Measurements from ENCODE around the gene ADGRF4.

DNA sequence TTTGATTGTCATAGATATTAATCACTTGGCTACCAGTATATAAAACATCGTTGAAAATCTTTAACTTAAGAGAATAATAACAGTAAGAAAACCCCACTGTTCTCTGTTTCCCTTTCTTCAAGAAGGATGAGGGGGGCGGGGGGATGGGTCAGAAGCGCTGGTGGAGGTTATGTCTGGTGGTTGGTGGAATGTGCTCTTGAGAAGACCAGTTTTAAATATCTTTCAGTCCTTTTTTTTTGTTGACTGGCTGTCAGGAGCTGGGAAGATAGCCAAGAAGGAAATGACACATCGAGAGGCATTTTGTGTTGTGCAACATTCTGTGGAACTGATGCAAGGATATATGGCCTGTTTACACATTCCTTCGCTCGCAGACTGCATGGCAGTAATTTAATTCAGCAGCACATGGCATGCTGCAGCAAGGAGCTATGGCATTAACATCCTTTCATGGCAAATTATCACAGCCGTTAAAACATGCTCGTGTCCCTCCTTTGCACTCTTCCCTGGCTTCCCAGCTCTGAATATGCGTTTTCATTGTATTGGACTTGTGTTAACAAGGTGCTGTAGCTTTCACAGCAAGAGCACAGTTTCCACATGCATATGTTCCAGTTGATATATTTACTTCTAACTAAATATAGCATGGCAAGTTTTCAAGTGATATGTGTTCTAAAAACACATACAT lies 68.1 kb upstream of the SUPT3H start:
- PRO-cap, result no peak

DNA sequence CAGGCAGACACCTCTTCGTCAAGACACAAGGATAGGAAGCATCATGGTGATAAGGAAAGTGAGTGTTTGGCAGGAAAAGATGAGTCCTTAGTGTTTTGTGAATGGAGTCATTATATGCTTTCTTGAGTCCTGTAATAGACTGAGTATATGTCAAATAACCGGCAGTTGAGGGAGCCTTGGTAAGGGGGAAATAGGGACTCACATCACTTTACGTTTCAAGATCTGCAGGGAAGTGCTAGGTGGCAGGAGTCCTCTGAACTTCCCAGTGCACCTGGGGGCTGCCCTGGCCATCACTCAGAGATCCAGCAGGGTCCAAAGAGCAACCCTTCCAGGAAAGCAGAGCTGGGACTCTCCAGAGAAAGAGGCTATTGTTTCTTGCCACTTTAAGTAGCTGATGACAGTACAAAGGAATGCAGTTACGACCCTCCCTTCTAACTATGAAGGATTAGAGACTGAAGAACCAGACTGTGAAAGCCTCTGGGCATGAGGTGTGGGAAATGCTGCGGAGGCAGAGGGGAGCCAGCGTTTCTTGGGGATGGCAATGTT lies 189.0 kb upstream of the SUPT3H start:
- PRO-cap, result no peak

DNA sequence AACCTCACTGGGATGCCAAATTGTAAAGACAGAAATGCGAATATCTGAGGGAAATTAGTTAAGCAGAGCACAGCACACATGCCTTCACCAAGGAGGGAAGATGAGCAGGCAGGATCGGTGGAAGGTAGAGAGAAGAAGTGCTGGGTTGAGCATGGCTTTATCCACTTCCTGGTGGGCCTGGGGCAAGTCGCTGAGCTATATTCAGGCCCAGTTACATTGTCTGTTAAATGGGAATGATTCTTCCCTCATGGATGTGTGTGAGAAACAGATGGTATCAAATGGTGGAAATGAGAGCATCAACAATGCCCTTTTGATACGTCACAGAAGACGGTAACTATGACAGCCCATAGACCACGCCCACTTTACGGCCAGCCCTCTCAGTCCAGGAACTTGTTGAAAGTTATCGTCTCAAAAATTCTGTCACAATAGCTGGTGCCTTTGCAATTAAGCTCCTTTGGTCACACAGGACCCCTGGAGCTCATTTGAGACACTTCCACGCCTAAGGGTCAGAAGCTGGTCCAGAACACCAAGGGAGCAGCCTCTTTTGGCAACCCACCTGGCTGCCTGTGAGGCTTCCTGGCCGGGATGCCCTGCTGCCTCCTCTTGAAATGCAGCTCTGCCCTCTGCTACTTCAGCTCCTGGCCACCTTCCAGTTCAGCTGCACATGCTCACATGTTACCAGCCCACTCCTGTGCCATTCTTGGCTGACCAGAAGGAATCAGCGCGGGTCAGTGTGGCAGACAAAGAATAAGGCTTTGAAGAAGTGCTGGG lies 199.0 kb upstream of the SUPT3H start:
- PRO-cap, result no peak

DNA sequence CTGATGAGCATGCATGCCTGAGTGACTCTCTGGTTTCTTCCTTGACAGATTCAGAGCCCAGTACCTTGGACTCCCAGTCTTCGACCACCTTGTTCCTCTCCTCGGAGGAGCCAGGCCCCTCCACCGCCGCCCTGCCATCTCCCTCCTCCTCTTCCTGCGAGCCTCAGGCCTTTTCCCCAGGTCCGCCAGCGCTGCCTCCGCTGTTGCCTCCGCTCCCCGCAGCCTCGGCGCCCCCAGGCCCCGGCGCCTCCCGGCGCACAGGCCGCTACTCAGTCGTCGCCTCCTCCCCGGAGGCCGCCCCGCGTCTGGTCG lies 285.3 kb upstream of the SUPT3H start:
- PRO-cap, result no peak

- PRO-cap, result bidirectional peak, plus-strand start at chr6:46014616, minus-strand start at chr6:46014656
Observed at GRCh38 chr6:46014349-46014972, 1.2 kb downstream of the CLIC5 start.

DNA sequence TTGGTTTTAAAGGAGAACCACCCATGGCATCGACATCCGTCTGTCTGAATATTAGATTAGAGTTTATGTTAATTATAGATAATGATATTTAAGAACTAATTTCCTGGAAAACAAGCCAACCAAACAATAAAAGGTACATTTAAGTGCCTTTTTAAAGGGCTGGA lies 640 bp downstream of the ENPP4 start:
- PRO-cap, result no peak

DNA sequence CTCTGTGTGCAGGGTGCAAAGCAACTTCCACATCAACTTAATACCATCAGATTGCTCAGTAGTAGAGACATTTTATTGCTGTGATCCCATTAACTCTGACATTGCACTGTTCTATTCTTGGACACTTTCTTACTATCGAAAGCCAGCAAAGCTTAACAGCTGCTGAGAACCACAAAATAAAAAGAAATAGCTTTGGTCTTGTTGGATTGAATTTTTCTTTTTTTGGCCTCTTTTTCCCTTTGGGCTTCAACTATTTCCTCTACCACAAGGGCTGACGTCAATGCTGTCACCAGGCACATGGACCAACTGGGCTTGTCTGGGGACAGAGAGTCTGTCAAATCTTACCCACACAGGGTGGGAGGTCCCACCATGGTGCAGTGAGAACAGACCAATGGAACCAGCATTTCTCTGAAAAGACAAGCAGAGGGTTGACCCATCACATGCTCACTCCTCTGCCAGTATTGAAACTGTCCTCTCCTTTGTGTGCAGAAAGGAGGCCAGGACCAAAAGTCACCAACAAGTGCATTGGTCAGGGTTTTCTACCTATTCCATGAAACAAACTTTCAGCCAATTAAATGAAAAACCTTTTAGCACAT lies 63.5 kb upstream of the ENPP5 start:
- PRO-cap, result no peak

- PRO-cap, result no peak
Observed at GRCh38 chr6:46393417-46394223, 97.6 kb downstream of the RCAN2 start.

- PRO-cap, result no peak
Observed at GRCh38 chr6:46661799-46662587, 9.2 kb downstream of the SLC25A27 start.

DNA sequence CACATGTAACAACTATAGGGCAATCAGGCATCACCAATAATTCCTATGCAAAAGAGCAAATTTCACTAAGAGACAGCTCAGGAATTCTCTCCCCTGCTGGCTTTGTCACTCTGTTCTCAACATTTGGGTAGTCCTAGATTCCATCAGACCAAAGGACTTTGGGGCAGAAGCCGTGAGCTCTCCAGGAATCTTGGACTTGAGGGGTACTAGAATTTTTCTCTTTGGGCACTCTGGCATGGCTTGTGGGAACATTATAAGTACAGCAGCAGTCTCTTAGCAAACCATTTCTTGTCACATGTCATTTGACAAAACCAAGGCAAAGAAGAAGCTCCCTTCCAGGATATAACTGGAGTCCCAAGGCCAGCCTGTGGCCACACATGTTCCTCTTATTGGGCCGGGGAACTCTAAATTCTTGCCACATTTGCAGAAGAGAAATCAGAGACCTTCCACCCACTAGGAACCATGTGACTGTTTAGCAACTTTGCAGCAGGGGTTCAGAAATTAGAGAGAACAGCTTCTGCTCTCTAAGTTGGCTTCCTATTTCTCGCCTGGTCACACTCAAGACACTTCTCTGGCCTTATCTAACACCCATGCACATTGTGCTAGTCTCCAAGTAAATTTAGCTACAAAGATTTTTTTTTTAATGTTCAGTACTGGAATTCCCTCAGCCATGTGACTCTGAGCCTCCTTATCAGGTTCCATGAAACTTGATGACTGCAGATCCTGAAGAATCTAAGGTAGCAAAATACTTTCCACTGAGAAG lies 20.5 kb upstream of the MEP1A start:
- PRO-cap, result no peak

DNA sequence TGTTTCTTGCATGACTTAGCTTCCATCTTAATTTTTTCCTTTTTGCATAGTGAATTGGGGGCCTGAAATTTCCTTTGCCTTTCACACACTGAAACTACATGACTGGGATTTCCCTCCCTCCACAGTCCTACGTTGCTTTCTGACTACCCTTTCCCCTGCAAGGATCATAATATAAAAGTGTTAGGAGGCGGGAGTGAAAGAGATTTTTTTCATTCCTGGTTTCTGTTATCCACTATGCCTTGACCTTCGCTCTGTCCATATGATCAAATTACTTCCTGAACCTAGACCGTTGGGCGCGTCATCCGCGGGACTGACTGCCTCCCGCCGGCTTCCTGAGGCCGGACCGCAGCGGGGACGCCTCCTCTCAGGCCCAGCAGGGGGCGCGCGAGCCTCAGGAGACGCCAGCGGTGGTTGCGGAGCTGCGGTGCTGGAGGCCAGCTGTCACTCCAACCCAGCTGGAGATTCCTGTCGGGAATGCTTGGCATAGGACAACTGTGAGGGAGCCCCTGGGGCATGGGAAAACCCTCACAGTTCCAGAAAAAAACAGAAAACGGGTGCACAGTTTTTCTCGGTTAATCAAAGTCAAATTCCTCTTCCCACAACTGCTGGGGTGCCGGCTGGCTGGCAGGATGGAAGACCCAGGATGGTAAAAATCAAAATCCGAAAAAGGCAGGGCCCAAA lies 55.7 kb downstream of the MEP1A start:
- PRO-cap, result no peak

- PRO-cap, result no peak
Observed at GRCh38 chr6:46909232-46909871, 12.4 kb downstream of the ADGRF5 start.

GRCh38 chr6:46932913-46933096 lies 11.1 kb upstream of the ADGRF5 start:
- PRO-cap, result no peak

- PRO-cap, result no peak
Observed at GRCh38 chr6:47203376-47204020, 106.2 kb downstream of the TNFRSF21 start.

DNA sequence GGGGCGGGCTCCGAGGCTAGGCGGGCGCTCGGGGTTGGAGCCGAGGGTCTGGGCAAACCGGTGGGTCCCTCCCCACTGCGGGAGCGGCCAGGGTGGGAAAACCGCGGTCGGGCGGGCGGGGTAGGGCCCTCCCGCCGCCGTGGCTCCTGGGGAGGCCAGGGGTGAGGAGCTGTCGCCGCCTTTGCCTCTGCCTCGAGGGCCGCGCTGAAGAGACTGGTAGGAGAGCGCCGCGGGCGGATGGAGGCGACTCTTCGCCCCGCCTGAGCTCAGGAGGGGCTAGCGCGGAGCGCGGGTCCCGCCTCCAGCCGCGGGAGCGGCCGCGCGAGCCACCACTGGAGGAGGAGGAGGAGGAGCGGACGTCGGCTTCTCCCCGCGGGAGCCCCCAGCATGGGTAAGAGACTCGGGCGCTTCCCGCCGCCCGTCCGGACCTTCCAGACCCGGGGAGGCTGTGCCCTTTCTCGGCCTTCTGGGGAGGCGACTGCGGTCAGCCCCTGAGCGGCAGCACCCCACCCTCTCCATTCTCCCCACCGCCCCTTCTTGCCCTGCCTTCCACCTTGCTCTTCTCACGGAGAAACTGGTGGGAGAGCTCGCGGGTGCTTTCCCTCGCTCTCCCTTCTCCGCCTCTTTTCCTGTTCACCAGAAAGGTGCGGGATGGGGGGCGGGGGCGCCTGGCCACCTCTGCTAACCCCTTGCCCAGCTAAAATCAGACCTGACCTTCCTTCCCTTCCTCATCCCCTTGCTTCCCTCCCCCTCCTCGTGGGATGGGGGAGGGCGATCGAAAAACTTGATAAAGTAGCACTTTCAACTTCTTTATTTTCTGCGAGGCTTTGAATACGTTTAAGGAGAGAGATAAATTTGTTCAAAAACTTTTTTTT lies 506 bp downstream of the CD2AP start:
- PRO-cap, result bidirectional peak, plus-strand start at position 335 of the sequence, minus-strand start at position 215 of the sequence

- PRO-cap, result no peak
Observed at GRCh38 chr6:47597532-47597922, 100.9 kb upstream of the ADGRF4 start.

- PRO-cap, result no peak
Observed at GRCh38 chr6:47698223-47698897, at the start of gene ADGRF4. Gene ADGRF4, plus strand, starts transcription at chr6:47698580.

- PRO-cap, result no peak
Observed at GRCh38 chr6:48091044-48091737, 19.8 kb downstream of the PTCHD4 start.

GRCh38 chr6:48111647-48111976 lies 615 bp upstream of the PTCHD4 start:
- PRO-cap, result no peak

DNA sequence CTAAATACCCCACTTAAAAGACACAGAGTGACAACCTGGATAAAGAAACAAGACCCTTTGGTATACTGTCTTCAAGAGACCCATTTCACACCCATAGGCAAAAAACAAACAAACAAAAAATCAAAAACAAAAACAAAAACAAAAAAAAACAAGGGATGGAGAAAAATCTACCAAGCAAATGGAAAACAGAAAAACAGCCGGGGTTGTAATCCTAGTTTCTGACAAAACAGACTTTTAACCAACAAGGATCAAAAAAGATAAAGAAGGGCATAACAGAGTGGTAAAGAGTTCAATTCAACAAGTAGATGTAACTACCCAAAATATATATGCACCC lies 246.2 kb upstream of the PTCHD4 start:
- PRO-cap, result no peak